M059J (cell line): Measurements from ENCODE around the genes GCC1 and SND1.

GRCh38 chr7:127330256-127330601 is 62.3 kb downstream of the ZNF800 start:
- RAMPAGE, long total RNA: no peak

GRCh38 chr7:127585183-127586046 is at the start of gene GCC1:
Gene GCC1 (minus strand): TSS chr7:127585596.
- RAMPAGE, long total RNA: no peak

DNA sequence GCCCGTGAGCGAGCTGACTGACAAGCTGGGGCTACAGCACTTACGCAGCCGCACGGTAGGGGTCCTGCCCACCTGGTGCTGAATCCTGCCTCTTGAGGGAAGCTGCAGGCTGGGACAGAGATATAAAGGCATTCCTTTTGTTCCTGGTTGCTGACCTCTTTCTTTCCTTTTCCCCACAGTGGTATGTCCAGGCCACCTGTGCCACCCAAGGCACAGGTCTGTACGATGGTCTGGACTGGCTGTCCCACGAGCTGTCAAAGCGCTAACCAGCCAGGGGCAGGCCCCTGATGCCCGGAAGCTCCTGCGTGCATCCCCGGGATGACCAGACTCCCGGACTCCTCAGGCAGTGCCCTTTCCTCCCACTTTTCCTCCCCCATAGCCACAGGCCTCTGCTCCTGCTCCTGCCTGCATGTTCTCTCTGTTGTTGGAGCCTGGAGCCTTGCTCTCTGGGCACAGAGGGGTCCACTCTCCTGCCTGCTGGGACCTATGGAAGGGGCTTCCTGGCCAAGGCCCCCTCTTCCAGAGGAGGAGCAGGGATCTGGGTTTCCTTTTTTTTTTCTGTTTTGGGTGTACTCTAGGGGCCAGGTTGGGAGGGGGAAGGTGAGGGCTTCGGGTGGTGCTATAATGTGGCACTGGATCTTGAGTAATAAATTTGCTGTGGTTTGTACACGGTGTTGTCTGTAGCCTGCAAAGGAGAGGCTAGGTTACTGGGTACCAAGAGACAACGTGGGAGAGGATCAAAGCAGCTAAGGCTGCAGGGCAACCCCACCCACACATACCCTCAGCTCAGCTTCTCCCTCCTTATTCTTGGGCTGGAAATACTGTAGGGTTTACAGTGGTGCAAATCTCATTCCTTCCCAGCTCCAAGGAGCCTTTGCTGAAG is 2.3 kb upstream of the FSCN3 start:
- RAMPAGE, long total RNA: no peak

- RAMPAGE, long total RNA: no peak
These were observed at the start of gene SND1 for GRCh38 chr7:127652003-127652797. Gene SND1 (plus strand): TSS chr7:127652194.

GRCh38 chr7:127668193-127668458 is 16.1 kb downstream of the SND1 start:
- RAMPAGE, long total RNA: no peak

DNA sequence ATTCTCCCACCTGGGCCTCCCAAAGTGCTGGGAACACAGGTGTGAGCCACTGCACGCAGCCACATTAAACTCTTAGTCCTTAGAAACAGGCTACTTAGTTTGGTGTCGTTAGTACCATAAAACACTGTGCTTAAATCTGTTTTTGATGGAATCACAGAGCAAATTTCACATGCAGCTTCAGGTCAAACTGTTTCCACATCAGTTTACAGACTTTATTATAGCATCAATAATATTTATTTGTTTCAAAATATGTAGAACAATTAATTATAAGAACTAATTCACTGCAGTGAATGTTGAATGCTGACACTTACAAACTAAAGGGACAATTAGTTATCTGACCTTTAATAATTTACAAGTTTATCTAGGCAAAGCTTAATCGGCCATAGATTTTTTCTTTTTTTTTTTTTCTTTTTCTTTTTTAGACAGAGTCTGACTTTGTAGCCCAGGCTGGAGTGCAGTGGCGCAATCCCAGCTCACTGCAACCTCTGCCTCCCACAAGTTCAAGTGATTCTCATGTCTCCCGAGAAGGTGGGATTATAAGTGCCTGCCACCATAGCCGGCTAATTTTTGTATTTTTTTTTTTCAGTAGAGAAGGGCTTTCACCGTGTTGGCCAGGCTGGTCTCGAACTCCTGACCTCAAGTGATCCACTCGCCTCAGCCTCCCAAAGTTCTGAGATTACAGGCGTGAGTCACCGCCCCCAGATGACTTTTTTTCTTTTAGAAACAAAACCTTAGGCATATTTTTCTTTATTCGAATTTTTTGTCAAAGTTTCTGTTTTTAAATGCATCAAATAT is 113.4 kb downstream of the LRRC4 start:
- RAMPAGE, long total RNA: no peak

DNA sequence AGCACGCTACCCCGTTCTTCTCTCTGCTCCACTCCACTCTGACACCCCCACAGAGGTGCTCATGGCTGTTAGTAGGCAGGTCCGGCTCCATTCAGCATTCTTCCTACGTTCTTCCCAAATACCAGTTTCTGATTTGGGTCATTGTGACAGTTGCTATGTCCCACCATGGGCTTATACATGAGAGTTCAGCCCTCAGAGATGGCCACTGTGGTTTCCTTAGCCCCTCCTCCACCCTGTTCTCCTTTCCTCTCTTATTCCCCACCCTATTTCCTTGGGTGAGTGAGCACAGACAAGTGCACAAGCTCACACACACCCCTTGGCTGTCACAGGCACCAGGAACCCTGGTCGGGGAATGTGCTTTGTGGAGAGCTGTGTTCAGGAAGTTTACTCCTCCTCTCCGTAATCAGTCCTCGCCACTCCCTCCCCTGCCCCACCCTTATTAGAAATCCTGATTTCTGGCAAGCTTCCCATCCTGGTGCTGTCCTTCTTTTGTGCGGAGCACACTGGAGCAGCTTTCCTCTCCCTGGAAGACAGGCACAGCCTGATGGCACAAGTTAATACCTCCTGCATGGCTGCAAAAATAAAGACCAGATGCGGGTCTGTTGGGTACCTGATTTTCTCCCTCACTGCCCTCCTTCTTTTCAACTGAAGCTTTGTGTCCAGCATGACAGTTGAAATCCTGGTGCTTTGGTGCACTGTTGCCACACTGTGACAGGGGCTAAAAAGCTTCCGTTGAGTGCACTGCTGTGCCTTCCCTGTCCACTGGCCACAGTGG is 55.2 kb downstream of the LRRC4 start:
- RAMPAGE, long total RNA: no peak

DNA sequence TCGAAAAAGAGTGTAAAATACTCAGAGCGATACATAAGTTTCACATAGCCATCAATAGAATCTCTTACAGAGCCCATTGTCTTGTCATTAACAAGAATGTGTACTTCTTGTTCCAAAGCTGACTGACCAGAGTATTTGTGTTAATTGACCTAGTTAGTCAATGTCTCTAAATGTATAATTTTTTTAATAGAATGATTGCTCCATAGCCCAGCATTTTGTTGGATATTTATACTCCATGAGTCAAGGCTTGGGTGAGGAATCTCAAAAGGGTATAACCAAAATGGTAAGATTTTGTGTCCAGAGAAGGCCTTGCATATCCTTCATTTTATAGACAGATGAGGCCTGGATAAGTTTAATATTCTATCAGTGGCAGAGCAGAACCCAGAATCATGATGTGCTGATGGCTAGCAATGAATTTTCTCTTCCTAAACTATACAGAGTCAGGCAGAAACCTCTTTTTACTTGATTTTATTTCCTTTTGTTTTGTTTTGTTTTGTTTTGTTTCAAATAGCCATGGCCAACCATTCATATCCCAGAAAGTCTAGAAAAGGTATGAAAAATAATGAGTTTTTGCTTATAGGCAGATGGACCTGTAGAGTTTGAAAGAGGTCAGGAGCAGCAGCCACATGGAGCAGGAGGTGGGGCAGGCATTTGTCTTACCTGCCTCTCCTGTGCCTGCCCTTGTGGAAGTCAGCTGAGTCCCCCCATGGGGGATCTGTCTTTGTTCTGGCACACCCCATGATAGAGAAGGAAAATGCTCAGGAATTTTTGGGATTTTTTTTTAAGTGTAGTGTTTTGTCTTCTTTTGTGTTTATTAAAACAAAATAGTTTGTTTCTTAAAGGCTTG is 44.9 kb downstream of the LRRC4 start:
- RAMPAGE, long total RNA: no peak

DNA sequence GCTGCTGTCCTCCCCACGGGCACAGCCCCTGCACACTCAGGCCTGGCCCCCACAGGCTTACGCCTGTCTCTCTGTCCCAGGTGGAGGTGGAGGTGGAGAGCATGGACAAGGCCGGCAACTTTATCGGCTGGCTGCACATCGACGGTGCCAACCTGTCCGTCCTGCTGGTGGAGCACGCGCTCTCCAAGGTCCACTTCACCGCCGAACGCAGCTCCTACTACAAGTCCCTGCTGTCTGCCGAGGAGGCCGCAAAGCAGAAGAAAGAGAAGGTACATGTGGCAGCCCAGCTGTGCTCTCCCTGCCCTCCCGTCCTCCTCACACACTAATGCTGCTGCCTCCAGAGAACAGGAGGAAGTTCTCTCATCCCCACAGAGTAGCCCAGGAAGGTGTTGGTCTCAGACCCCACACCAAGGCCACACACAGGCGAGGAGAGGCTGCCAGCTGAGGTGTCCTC is 43.2 kb upstream of the LRRC4 start:
- RAMPAGE, long total RNA: no peak

DNA sequence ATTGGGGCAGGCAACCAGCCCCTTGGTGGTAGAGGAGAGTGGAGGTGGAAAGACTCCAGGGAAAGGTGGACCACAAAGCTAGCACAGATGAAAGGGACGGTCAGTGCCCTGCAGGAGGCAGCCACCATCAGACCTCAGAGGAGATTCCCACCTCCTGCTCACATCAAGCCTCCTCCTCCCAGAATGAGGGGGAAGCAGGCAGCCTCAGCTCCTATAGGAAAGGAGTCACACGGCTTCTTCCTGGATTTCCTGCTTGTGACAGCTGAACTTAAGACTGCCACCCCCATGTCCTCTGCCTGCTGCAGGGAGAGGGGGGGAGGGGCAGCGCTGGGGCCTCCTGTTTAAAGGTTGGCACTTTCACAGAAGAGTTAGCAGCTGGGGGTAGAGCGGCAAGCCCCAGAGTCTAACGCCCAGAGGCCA is 44.4 kb upstream of the LRRC4 start:
- RAMPAGE, long total RNA: no peak

- RAMPAGE, long total RNA: no peak
These were observed 23.5 kb downstream of the LEP start for GRCh38 chr7:128264527-128264993.

GRCh38 chr7:128774519-128775397 is 836 bp downstream of the OPN1SW start:
- RAMPAGE, long total RNA: no peak

DNA sequence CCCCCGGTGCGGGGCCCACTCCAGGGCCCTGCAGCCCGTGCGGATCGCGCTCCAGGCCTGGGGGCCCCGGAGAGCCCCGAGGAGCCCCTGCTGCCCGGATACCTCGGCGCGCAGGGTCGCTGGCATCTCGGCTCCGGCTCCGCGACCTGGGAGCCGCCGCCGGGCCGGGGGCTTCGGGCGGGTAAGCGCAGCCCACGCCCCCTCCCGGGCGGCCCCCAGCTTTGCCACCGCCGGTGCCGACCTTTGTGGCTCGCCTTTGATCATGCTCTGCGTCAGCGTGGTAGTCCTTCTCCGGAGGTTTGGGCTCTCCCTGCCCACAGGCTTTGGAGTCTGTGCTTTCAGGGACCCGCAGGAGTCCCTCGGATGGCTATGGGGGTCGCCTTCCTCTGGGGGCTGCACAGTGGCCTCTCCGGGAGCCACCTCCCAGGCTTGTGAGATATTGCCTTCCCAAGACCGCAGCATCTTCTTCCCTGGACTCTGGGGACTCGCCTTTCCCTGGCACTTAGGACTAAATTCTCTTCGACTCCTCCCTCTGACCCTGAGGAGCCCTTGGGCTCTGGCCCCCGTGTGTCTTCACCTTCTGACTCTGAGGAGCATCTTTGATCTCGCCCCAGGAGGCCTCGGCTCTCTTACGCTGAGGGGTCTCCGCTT is 3.8 kb downstream of the ATP6V1FNB start:
- RAMPAGE, long total RNA: no peak

- RAMPAGE, long total RNA: no peak
These were observed 17.9 kb downstream of the KCP start for GRCh38 chr7:128892649-128893000.

- RAMPAGE, long total RNA: no peak
These were observed 4.2 kb upstream of the IRF5 start for GRCh38 chr7:128933566-128933973.

DNA sequence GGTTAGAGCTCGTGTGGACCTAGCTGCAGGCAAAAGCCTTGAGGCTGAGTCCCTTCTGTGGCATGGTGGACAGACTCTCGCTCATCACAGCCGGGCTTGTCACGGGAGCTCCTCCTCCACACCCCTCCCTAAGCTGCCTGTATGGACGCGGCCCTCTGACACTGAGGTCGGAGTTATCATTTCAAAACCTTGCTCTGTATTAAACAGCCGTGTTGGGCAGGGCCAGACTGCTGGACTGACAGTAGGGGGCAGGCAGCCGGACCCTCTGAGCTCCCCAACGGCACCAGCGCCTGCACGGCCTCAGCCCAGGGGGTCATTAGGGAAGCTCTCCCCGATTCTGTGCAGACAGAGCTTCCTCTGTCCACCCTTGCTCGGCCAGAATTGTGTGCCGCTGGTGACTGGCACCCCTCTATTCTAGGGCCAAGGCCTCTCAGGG is 2.3 kb downstream of the IRF5 start:
- RAMPAGE, long total RNA: no peak

DNA sequence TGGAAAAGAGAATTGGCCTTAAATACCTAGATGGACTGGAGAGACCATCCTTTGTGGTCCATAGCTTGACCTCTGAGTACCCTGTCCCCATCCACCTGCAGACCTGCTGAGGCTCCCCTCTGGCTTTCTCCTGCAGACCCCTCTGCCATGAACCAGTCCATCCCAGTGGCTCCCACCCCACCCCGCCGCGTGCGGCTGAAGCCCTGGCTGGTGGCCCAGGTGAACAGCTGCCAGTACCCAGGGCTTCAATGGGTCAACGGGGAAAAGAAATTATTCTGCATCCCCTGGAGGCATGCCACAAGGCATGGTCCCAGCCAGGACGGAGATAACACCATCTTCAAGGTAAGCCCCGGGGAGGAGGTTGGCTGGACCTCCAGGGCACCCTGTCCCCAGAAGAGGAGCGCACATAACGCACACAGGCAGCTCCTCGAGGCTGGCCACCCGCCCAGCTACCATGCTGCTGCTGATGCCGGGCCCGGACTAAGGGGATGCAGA is 4.3 kb downstream of the IRF5 start:
- RAMPAGE, long total RNA: no peak

DNA sequence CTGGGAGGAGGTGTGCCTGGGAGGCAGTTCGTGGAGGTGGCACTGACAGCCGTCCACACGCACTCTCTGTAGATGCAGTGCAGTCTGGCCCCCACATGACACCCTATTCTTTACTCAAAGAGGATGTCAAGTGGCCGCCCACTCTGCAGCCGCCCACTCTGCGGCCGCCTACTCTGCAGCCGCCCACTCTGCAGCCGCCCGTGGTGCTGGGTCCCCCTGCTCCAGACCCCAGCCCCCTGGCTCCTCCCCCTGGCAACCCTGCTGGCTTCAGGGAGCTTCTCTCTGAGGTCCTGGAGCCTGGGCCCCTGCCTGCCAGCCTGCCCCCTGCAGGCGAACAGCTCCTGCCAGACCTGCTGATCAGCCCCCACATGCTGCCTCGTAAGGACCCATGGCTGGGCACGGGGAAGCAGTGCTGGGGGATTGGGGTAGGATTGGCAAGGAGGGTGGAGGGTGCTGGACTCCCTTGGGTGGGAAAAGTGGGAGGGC is 9.5 kb downstream of the IRF5 start:
- RAMPAGE, long total RNA: no peak

- RAMPAGE, long total RNA: no peak
These were observed 16.3 kb downstream of the IRF5 start for GRCh38 chr7:128953910-128954606.

- RAMPAGE, long total RNA: no peak
These were observed 17.2 kb downstream of the IRF5 start for GRCh38 chr7:128954607-128955692.